SK-MEL-5 (cell line): ENCODE measurements around a stretch of chr7.

DNA sequence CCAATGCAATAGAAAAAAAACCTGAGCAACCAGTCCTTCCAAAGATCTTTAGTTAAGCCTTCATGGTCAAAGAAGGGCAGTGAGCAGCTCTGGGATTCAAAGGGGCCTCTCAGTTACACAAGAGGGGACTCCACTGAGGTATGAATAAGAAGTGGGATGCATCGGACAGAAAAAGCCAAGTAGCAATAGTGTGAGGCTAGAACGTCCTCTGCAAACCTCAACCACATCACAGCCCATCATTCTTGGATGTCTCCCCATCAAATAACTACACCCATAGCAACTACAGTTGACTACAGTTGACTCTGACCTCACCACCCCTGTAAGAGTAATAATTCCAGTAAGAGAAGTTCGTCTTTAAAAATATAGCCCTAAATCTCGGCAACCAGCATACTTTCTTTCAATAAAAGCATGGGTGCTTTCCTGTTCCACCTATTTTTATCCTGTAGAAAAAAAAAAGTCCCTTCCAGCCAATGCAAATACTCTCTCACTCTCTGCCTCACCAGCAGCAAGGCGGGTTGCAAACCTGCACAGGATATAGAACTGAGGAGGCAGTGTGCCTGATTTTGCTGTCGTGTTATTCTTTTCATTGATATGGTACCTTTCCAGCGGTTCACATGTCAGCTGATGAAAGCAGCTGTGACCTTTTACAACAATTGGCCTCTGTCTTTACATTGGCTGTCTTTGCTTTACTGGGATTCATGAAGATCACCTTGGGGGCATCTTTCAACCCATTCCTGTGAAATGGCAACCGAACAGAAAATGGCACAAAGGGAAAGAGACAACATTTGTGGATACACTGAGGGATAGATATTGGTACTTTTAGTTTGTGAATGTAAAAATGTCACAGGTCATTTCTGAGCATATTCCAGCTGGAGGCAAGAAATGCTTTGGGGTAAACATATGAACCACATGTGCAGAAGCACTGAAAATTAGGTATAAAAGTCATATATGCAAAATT, 187.4 kb upstream of the NFE2L3 start:
RAMPAGE:
- cytosol, long total RNA: no peak
- long total RNA: no peak
- nucleus, long total RNA: no peak

RAMPAGE:
- cytosol, long total RNA: no peak
- long total RNA: no peak
- nucleus, long total RNA: no peak
Measured at GRCh38 chr7:26100963-26101301, 51.1 kb upstream of the NFE2L3 start.

DNA sequence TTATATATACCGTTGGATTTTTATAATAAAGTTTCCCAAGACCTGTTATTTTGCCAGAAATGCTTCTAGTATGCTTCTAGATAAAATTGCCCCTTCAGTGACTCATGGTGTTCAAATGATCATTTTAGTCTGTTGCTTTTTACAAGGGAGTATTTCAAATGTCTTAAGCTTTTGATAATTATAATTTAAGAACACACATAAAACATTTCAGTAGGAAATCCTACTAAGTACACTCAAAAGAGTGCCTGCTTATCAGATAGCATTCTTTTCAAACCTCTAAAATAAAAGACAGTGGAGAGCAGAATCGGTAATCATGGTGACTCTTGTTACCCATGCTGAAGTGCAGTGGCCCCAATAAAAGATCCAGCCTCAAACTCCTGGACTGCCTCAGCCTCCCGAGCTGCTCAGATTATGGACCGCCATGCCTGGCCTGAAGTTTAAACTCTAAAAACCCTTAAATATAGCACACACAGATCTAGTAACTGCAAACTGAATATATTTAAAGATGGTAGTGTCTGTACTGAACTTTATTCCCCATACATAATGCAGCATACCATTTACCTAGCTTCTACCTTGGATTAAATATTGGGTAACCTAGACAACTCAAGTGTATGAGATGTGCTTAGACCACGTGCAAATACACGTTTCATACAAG, 13.3 kb downstream of the HNRNPA2B1 start:
RAMPAGE:
- cytosol, long total RNA: no peak
- long total RNA: no peak
- nucleus, long total RNA: no peak

DNA sequence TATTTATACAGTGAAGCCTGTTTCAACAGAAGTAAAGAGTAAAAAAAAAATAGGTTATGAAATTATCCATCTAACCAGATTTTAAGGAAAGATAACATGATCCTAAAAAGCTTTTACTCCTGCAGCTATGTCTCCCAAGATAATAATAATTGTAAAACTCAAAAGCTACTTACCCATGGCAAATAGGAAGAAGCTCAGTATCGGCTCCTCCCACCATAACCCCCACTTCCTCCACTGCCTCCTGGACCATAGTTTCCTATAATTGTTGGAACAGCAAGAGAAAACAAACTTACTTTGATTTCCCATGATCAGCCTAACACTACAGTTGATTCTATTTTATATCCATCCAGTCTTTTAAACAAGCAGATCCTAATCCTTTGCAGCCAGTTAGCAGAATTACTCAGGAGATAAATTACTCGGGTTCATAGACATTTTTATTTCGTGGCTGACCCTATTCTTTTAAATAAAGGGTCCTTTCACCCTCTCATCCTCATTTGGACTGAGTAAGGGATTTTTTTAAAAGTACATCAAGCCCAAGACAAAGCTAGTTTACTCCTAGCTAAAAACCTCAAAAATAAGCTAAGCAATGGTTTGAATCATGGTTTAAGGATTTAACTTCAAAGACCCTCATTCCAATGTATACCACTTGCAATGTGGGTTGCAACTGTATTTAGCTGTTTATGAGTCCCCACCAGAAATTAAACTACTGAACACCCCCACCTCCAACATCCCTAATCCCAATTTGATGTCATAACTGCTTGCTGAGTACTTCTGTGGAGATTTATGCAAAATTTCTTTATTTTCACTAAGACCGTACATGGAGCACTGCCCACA, 8.0 kb downstream of the HNRNPA2B1 start:
RAMPAGE:
- cytosol, long total RNA: no peak
- long total RNA: no peak
- nucleus, long total RNA: no peak

RAMPAGE:
- cytosol, long total RNA: no peak
- long total RNA: no peak
- nucleus, long total RNA: no peak
Measured at GRCh38 chr7:26199330-26200467, 847 bp downstream of the HNRNPA2B1 start.

DNA sequence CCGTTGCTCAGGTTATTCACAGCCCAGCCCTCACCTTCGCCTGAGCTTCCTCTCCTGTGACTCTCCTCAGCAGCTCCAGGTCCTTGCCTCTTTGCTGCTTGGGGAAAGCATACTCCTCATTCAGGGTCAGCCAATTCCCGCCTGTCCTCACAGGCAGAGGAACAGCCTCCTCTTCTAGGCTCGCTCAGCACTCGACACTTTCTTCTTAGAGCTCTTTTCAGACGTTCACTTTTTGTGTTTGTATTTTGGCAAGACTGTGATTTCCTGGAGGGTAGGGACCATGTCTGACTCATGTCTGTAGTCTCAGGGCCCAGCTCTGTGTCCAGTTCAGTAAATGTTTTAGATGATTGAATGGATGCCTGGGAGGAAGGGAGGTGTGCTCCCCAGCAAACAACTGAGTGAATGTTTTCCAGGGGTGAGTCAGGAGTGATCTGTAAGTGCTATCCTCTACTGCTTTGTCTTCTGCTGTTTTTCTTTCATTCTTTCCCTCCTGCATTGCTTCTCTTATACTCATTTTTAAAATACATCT, 158.1 kb downstream of the SNX10 start:
RAMPAGE:
- cytosol, long total RNA: no peak
- long total RNA: no peak
- nucleus, long total RNA: no peak

DNA sequence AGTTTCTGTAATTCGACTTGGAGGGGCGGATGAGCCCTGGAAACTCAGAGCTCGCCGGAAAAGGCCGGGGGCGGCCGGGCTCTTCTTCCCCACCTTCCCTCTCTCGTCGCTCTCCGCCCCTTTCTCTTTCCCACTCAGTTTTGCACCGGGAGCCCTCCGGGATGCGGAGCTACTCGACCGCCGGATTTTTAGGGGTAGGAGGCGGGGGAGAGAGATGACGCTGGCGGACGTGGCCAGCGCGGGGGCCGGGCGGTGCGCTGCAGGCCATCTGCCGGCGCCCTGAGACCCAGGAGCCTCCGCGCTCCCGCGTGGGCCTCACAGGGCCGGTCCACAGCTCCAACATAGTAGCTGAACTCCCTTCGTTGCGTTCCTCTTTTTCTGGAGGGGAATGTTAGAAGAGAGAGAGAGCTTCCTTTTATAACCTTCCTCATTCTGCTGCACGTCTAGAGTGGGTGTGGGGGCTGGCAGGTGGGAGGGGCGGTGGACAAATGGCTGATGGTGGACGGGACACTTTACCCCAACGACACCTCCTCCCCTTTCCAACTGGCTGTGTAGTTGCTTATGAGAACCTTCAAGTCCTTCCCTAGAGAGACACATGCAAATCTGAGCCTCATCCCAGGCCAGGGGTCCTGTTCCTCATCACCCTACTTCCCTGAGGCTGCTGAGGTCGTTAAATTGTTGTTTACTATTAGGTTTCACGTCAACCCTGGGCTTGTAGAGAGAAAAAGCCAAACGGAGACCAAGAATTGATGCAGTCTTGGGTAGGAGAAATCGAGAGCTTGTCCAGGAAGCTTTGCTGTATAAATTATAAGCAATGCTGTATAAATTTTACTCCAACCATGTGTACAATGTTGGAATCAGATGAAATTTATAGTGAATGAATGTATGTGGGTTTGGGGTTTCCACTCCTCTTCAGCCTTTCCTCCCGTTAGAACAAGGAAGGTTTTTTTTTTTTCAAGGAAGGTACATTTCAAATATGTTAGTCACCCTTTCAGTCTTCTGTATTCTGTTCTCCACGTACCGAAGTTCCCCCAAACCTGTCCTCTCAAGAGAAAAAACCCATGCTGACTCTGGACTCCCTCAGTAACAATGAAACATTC, 1.3 kb upstream of the HOXA1 start:
RAMPAGE:
- cytosol, long total RNA: no peak
- long total RNA: no peak
- nucleus, long total RNA: no peak

GRCh38 chr7:27103302-27104275, 1.1 kb upstream of the HOXA2 start:
RAMPAGE:
- cytosol, long total RNA: no peak
- long total RNA: no peak
- nucleus, long total RNA: no peak

DNA sequence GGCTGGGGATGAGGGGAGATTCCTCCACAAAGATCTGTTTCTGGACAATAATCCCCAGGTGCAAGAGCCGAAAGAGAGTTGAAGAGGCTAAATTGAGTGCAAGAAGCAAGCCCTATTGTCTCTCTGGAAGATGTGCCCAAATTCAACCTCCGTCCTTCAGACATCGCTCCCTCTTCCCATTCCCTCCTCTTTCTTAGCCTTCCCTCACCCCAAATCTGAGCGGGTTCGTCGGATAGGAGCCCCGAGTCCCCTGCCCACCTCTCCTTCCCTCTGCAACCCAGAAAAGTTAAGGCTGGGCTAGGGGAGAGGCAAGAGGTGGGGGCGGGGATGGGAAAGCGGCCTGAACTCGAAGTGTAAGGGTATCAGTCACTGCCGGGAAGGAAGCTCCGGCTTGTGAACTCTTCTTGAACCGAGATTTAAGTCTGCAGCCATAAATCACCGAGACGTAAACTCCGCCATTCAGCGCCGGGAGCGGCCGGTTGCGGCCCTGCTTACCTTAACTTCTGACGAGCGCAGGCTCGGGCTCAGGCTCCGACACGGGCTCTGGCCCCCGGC, 10.7 kb upstream of the HOXA2 start:
RAMPAGE:
- cytosol, long total RNA: no peak
- long total RNA: no peak
- nucleus, long total RNA: no peak

DNA sequence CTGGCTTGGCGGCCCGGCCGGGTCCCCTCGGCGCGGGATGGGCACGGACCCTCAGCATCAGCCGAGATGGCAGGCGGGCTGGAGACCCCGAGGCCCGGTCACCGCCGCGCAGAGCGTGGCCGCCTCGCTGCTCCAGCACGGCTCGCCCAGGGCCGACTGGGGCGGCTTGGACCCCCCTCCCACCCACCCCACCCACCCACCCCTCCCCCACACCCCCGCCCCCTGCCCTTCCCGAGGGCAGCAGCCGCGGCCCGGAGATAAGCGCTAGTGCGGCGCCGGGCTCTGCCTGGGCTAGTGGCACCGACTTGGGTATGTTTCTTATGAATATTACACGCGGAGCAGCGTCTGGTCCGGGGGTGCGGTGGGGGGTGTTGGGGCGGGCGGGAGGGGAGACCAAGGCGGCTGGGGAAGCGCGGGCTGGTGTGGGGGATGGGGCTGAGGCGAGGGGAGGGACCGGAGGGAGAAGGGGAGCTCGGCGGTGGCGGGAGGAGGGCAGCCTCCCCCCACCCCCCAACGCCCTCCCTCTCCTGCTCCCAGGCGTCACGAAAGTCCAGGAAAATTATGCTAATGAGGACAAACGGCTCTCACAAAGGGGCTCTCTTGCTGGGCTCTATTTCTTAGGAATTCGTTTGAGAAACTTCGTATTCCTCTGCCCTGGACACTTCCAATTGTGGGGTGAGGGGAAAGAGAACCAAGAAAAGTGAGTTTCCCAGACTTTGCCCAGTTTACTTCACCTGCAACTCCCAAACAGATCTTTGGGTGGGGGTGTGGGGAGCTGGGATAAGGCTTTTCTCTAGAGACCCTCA, 11.4 kb upstream of the HOXA2 start:
RAMPAGE:
- cytosol, long total RNA: no peak
- long total RNA: no peak
- nucleus, long total RNA: no peak

GRCh38 chr7:27123469-27124530, 6.8 kb downstream of the HOXA4 start:
RAMPAGE:
- cytosol, long total RNA: no peak
- long total RNA: no peak
- nucleus, long total RNA: no peak

RAMPAGE:
- cytosol, long total RNA: no peak
- long total RNA: no peak
- nucleus, long total RNA: no peak
Measured at GRCh38 chr7:27167955-27168782, 2.8 kb upstream of the HOXA9 start.

DNA sequence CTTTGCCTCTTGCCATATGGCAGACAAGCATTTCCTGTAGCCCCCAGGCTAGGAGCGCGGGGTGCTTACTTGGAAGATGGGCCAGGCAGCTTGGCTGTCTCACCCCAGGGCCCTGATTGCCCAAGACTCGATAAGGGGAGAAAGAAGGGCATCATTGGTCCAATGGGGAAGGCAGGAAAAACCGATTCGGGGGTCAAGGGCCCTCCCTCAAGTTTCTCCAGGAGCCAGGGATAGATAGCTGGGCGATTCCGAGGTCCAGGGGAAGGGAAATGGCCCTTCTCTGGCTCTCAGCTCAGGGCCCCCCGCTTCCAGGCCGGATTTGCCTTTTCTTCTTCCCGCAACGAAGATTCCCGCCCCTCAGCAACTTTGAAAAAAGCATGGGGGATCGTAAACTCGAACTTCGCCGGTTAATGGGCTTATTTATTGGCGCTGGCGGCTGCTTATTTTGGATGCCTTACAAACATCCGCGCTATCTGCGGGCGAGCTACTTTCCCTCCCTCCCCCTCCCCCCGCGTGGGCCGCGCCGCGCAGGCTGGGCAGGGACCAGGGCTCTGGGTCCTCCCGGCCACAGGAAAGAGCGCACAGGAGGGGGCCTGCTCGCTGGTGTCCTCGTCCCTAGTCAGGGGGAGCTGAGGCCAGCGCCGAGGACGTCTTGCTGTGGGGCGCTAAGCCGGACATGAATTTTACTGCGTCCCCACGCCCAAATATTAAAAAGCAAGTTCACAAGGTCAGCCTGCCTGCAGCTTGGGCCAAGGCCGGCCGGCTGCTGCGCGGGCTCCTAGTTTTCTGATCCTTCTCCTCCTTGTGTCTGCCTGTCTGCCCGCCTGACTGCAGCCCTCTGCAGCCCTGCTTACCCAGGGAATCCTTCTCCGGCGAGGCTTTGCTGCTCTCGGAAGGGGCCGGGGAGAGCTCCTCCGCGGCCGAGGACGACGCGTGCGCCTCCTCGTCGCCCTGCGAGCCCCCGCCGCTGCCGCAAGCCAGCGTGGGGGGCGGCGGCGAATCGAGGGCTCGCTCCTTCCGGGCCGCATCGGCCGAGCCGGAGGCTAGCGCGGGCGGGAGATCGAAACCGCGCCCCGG, 1.3 kb downstream of the HOXA10 start:
RAMPAGE:
- cytosol, long total RNA: no peak
- long total RNA: no peak
- nucleus, long total RNA: no peak

GRCh38 chr7:27177207-27178322, 3.4 kb upstream of the HOXA10 start:
RAMPAGE:
- cytosol, long total RNA: no peak
- long total RNA: no peak
- nucleus, long total RNA: no peak

GRCh38 chr7:27181733-27182195, 3.3 kb downstream of the HOXA11 start:
RAMPAGE:
- cytosol, long total RNA: no peak
- long total RNA: no peak
- nucleus, long total RNA: no peak

GRCh38 chr7:27242914-27243472, 391 bp downstream of the EVX1 start:
RAMPAGE:
- cytosol, long total RNA: no peak
- long total RNA: no peak
- nucleus, long total RNA: no peak

RAMPAGE:
- cytosol, long total RNA: no peak
- long total RNA: no peak
- nucleus, long total RNA: no peak
Measured at GRCh38 chr7:27364164-27364867, 121.7 kb downstream of the EVX1 start.

RAMPAGE:
- cytosol, long total RNA: no peak
- long total RNA: no peak
- nucleus, long total RNA: no peak
Measured at GRCh38 chr7:28239924-28240280, 59.3 kb upstream of the JAZF1 start.

RAMPAGE:
- cytosol, long total RNA: no peak
- long total RNA: no peak
- nucleus, long total RNA: no peak
Measured at GRCh38 chr7:28516335-28516621, 104.0 kb downstream of the CREB5 start.

DNA sequence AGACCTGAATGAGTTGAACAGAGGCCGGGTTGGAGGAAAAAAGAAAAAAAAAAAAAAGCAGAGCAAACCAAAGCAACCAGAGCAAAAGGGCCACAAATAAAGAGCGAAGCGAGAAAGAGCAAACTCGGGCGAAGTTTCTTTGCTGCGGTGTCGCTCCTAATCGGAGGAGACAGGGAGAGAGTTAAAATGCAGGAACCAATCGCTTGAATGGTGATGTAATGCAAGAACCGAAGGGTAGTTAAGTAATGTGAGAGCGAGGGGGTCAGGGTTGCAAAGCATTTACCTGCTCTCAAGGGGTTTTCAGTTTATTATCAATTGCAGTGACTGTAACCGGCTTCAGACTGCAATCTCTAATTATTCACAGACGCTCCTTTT, 271.7 kb downstream of the TRIL start:
RAMPAGE:
- cytosol, long total RNA: no peak
- long total RNA: no peak
- nucleus, long total RNA: no peak